Camera-type eye (tissue), 1 donor: Measurements from ENCODE around the genes TTC9B, NUMBL, EGLN2 and CYP2A6.

- RAMPAGE, long total RNA, result no peak
Observed at GRCh38 chr19:40204262-40204696, 13.1 kb downstream of the MAP3K10 start.

GRCh38 chr19:40218231-40218491 lies at the start of gene TTC9B:
TSS of gene TTC9B (minus strand) at chr19:40218384.
- RAMPAGE, long total RNA, result no peak

DNA sequence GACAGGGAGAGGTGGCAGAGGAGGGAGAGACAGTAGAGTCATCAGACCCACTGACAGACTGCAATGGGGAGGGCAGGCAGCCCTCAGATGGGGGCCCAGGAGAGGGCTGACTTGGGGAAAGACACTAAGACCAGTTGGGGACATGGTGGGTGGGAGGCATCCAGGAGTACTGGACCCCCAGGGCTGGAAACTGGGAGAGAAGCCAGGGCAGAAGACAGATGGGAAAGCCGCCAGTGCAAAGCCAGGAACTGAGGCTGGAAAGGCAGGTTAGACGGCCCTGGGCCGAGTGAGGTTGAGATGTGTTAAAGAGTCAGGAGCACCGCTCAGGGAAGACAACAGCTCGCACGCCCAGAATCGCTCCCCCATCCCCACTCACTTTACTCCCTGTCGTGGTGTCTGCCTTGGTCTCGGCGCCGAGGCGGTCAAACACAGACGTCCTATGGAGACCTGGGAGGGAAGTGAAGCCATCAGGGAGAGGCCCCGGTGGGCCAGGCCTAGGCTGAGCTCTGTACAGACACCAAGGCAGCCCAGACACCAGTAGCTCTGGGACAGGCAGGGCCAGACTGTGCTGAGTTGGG lies 24.5 kb downstream of the C19orf47 start:
- RAMPAGE, long total RNA, result no peak

DNA sequence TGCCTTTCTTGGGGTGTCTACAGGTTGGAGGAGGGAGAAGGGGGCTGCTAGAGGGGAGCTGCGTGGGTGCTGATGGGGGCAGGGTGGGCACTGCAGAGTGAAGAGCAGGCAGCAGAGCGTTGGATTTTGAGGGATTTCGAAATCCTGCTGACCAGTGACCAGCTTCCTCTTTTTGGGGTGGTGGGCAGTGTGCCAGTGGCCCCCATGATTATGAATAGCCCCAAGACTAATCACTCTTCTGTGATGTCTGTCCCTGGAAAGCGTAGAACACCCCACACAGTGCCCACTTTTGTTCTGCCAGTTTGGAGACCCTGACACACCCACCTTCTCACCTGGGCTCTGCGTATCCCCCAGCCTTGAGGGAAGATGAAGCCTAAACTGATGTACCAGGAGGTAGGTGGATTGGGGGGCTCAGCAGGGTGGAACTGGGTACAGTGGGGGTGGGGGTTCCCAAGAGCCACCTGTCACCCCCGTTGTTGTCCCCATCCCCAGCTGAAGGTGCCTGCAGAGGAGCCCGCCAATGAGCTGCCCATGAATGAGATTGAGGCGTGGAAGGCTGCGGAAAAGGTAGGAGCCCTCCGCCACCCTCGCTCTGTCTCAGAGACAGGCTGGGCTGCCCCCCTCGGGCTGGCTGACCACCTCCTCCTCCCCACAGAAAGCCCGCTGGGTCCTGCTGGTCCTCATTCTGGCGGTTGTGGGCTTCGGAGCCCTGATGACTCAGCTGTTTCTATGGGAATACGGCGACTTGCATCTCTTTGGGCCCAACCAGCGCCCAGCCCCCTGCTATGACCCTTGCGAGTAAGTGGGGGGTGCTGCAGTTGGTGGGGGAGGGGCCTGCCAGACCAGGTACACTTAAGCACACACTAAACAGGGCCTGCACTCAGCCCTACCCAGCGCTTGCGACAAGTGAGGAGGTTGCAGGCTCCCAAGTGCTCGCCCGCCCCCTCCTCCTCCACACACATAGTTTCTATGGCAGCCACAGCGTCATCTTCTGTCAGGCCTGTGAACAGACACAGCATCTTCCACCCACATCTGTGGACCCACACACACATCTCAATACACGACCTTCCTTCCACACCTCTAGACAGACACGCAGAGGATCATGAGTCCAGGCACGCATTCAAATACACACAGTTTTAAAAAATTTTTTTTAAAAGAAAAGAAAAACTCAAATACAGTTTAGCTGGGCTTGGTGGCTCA lies 18.0 kb downstream of the PLD3 start:
- RAMPAGE, long total RNA, result no peak

DNA sequence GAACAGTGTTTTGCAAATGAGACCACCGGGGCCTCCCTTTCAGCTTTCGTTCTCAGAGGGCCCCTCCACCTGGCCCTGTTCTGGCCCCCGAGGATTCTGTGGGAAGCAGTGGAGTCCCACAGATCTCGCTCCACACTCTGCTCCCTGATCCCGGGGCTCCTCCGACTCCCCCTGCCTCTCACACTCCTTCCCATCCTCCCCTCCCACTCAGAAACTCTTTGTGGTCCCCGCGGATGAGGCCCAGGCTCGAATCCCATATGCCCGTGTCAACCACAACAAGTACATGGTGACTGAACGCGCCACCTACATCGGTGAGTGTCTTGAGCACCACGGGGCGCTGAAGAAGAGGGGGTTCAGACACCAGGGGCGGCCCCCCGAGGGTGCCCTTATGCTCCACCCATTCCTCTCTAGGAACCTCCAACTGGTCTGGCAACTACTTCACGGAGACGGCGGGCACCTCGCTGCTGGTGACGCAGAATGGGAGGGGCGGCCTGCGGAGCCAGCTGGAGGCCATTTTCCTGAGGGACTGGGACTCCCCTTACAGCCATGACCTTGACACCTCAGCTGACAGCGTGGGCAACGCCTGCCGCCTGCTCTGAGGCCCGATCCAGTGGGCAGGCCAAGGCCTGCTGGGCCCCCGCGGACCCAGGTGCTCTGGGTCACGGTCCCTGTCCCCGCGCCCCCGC lies 12.3 kb downstream of the HIPK4 start:
- RAMPAGE, long total RNA, result no peak

- RAMPAGE, long total RNA, result no peak
Observed at GRCh38 chr19:40426216-40426494, 363 bp upstream of the SERTAD1 start.

DNA sequence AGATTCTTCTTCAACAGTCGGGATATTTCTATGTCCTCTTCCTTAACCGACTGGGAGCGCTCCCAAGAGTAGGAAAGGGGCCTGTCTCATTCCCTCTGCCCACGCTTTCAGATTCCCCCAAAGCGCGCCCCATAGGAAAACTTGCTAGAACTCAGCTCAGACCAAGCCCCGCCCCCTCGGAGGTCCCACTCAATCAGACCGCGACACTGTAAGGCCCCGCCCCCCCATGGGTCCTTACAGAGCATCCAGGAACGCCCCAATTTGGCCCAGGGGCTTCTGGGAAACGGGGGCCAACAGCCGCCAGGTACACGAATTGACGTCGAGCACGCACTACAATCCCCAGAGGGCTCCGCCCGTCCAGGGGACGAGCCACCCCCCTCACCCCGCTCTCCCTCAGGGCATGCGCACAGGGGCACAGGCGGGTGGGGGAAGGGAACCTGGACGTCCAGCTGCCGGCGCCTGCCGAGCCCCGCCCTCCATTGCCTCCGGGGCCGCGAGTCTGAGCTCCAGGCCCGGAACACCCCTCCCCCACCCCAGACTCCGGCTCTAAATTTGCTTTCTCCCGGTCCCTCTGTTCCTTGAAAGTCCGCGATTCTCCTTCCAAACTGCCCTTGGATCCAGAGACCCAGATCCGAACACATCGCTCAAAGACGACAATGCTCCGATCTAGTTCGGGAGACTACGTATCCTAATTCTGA lies 1.0 kb downstream of the SERTAD3 start:
- RAMPAGE, long total RNA, result no peak

- RAMPAGE, long total RNA, result no peak
Observed at GRCh38 chr19:40570315-40571253, 6.1 kb upstream of the SHKBP1 start.

DNA sequence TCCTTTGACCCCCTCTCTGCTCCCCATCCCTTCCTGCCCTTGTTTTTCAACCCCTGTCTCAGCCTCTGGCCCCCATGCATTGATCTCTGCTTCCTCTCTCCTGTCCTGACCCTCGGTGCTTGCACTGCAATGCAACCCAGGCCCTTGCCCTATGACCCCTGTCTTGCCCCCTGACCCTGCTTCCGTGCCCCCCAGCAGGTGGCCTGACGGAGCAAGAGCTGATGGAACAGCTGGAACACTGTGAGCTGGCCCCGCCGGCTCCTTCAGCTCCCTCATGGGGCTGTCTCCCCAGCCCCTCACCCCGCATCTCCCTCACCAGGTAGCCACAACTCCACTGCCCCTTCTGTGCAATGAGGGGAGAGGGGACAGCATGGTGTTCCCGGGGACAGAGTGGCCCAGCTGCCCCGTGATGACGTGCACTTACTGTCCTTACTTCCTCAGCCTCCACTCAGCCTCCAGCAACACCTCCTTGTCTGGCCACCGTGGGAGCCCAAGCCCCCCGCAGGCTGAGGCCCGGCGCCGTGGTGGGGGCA lies 10.6 kb upstream of the LTBP4 start:
- RAMPAGE, long total RNA, result no peak

DNA sequence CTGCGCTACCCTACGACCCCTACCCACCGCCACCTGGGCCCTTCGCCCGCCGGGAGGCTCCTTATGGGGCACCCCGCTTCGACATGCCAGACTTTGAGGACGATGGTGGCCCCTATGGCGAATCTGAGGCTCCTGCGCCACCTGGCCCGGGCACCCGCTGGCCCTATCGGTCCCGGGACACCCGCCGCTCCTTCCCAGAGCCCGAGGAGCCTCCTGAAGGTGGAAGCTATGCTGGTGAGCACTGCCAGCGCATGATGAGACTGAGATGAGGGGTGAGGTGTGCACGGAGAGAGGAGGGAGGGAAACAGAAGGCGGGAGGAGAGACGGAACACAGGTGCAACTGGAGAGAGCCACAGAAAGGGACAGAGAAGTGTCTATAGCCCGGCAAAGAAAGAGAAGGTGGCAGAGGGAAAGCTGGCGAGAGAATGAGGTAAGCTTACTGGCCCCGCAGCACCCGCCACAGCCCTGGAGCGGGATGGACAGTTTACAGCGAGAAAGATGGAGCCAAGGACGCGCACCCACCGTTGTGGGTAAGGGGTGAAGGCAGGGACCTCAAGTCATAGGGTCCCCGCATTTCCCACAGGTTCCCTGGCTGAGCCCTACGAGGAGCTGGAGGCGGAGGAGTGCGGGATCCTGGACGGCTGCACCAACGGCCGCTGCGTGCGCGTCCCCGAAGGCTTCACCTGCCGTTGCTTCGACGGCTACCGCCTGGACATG lies 26.1 kb downstream of the LTBP4 start:
- RAMPAGE, long total RNA, result no peak

GRCh38 chr19:40687399-40688204 lies 2.8 kb downstream of the NUMBL start:
- RAMPAGE, long total RNA, result no peak

GRCh38 chr19:40690494-40690757 lies at the start of gene NUMBL:
TSS of gene NUMBL (minus strand) at chr19:40690651.
- RAMPAGE, long total RNA, result no peak

DNA sequence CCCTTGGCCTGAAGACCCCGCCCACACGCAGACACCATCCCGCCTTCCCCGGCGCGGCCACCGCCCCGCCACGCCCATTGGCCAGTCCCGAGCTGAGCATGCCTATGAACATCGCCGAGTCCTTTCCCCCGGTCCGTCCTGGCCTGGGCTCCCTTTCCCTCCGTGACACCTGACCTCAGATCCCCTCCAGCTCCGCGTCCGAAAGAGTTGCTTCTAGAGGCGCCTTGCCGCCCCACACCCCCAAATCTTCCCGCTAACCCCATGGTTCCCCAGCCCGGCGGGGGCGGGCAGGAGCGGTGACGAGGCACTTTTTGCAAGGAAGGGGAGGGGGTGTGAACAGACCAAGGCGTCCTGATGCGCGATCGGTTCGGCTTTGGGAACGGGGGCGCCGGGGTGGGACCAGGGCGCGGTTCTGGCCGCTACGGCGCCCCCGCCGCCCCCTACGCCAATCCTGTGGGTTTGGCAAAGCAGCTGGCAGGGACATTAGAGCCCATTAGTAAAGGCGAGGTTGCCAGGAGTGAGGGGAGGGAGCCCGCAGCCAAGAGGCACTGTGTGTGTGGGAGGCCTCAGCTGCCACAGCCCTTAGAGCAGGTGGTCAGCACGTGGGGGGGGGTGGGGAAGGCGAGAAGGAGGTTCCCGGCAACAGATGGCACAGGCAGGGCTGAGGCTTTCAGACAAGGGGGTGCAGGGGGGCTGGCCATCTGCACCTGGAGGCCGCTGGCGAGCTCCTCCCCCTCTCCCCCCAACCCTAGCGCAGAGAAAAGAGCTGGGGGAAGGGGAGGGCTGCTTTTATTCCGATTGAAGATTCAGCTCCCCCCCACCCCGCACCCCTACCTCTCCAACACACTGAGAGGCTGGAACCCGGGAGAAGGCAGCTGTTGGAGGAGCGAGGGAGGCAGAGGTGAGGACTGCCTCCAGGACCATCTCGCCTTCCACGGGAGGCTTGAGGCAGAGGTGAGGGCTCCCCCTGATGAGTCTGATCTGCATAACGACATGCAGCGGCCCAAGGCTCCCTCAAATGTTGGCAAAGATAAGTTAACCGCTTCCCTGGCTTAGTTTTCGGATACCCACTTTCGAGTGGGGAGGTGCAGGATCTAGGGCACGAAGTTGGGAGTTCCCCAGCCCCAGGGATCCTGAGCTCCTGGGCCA lies 681 bp upstream of the NUMBL start:
- RAMPAGE, long total RNA, result no peak

GRCh38 chr19:40798480-40799347 lies at the start of gene EGLN2:
TSS of gene EGLN2 (plus strand) at chr19:40799191.
- RAMPAGE, long total RNA, result no peak

- RAMPAGE, long total RNA, result no peak
Observed at GRCh38 chr19:40850130-40850934, at the start of gene CYP2A6. TSS of gene CYP2A6 (minus strand) at chr19:40850447.

- RAMPAGE, long total RNA, result no peak
Observed at GRCh38 chr19:40954837-40955094, 36.3 kb upstream of the CYP2B6 start.

DNA sequence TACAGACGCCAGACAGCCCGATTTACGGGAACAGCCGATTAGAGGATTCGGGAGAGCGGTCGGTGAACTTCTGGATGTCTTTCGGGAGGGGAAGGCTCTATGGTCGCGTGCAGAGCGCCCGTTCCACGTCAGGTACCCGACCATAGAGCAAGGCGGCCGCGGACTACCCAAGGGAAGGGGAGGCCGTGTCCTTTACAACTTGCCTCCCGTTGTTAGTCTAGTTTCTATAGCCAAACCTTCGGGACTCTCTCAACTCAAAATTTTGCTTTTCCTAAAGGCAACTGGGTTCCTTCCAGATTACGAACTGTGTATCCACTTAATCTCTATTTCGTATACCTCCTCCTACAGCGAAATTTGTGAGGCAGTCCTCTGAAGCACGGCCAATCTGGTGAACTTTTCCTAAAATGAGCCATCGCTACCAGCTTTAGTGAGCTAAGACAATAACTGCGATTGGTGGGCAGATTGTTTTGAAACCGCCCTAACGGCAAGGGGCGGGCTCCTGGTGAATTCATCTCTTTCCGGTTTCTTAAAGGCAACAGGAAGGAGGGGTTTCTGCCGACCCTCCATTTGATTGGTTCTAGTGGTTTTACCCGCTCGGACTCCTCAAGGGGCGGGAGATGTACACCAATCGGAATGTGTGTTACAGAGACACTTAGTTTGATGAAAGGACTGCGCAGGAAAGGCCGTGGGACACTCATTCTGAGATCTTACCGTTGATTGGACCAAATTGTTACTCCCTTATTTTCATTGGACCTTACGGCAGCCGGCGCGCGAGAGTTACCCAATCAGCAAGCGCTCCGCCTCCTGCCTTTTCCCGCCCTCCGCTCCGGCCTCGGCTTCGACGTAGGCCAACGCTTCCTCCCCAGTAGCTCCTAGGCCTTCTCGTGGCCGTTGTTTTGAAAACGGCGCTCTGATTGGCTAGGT lies 558 bp upstream of the HNRNPUL1 start:
- RAMPAGE, long total RNA, result no peak

- RAMPAGE, long total RNA, result no peak
Observed at GRCh38 chr19:41273393-41274160, 9.4 kb downstream of the HNRNPUL1 start.

- RAMPAGE, long total RNA, result no peak
Observed at GRCh38 chr19:41306418-41307386, 3.3 kb upstream of the CCDC97 start.

DNA sequence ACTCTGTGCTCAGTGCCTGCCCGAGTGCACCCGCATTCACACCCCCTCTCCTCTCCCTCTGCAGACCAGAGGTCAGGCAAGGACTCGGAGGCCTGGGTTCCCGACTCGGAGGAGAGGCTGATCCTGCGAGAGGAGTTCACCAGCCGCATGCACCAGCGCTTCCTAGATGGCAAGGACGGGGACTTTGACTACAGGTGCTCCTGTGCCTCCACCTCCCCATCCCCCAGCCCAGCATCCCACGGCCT lies 10.2 kb downstream of the CCDC97 start:
- RAMPAGE, long total RNA, result no peak